ENCODE results near the genes LRRC37B, C17orf75, ZNF207 and PSMD11.

GRCh38 chr17:31508563-31509356, 117.3 kb downstream of the RAB11FIP4 start:
- PRO-cap, result no peak

DNA sequence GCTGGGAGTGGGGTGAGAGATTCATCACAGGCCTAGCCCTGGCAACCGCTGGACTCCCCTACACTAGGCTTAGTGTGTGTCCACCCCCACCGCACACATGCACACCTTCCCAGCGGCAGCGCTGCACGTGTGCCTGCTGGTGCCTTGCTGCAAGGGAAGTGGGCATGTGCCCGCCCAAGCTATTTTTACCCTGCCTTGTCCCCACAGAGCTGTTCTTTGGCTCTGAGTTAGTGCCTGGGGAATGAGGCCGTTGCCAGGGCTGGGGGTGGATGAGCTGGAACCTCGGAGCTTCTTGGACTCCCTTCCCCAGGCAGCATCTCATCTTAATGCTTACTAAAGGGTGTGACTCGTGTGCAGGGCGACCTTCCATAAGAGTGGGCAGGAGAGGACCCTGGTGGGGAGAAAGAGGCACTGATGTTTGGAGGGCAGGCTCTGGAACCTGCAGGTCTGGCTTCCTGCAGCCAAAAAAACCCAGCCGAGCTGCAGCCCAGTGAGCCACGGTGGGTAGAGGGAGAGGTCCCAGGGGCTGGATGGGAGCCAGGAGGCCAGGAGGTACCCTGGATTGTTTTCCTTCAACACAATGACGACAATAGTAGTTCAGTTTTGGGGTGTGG, 118.9 kb downstream of the RAB11FIP4 start:
- PRO-cap, result no peak

DNA sequence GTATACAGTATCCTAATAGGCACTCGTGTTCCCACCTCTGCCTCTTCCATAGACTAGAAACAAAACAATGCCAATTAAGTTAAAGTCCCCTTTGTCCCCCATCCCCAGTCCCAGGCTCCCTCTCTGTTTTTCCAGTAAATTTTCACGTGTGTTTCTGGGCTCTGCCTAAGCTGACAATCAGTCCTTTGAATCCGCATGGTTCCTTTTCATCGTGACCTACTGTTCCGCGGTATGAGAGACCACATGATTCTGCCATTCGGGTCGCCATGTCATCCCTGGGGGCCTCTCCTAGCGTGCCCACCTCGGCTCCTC, 157.5 kb downstream of the RAB11FIP4 start:
- PRO-cap, result no peak

DNA sequence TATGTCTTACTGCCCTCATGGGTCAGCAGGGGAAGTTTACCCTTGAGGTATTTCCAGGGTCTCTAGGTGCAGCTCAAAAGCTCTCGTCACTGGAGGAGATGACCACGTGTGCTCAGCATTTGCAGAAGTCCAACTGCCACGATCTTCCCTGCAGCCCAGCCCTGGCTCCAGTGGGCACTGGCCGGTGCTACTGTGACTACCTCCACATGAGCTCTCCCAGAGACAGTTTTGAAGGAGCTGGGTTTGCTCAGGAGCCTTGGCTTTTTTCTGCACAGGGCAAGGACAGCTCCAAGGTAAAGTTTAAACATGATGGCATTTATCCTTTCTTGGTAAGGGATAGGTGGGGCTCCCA, 186.1 kb downstream of the RAB11FIP4 start:
- PRO-cap, result no peak

DNA sequence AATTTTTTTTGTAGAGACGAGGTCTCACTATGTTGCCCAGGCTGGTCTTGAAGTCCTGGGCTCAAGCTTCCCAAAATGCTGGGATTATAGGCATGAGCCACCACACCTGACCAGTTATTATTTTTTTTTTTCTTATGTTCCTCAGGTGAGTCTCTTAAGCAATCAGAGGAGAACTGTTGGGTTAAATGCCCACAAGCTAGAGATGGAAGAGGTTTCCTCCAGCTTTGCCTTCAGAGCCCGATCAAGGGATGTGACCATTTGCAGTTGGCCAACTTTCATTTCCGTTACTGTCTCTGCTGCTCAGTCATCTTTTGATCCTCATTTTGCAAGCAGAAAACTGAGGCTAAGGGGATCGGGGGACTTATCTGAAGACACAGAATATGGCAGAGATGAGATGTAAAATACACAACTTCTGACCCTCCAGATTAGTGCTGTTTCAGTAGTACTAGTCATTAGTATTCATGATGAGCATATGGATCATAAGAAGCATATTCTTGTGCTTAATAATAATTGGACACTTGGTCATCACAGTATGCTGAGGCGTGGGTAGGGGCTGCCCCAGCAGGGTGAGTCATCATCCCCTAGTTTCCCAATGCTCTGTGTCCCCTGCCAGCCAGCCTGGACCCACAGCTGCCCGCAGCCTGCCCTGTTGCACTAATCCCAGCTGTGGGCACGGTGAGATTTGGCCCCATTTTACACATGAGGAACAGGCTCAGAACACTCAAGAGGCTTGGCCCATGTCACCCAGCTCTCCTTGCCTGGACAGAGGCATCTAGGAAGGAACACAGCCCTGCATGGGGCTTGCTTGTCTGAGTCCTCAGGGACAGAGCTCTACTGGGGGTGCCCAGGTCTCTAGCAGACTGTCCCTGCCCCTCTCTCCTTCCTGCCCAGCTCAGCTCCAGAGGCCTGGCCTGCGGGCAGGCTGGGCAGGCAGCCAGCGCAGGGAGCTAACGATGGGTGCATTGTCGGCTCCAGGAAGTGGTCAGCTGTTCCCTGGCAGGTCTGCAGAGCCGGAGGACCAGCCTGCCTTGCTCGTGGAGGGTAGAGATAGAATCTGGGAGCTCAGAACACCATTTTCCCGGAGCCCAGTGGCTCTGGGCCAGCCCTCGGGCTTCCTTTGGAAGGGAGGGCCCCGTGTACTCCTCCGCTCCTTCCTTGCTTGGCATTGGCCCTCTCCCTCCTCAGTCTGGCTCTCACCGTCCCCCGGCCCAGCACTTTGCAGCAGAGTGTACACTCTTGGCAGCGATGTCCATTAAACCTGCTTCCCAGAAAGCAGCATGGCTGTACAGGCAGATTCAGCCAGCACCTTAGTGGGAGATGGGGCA, 189.2 kb downstream of the RAB11FIP4 start:
- PRO-cap, result unidirectional peak, plus-strand start at position 700 of the sequence; bidirectional peak, plus-strand start at position 989 of the sequence, minus-strand start at position 864 of the sequence

GRCh38 chr17:31887992-31888642, 13.4 kb downstream of the UTP6 start:
- PRO-cap, result no peak

DNA sequence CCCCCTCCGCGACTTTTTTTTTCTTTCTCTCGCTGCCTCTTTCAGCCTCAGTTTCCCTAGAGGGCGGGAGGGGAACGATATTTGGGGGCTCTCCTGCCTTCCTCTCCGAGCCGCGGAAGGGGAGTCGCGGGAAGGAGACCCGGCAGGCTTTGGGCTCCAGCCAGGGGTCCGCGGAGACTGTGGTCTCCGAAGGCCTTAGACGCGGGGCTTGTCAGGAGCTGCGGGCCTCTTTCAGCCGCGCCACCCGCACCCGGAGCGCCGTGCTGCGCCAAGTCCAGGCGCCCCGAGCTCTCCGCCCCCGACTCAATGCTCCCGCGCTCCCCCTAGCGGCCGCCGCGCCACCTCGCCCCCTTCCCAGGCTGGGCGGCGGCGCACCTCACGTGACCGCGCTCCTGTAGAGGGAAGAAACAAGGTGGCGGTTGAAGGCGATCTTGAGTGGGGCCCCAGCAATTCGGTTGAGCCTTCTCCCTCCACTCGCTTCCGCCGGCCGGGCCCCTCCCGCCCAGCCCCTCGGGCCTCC, at the start of gene LRRC37B:
TSS of gene LRRC37B (plus strand) at position 383 of the 520 bp plus-strand sequence.
- PRO-cap, result bidirectional peak, plus-strand start at position 426 of the sequence, minus-strand start at position 262 of the sequence

GRCh38 chr17:32341542-32342533, at the start of gene C17orf75:
Gene C17orf75 (minus strand): TSS chr17:32342173.
- PRO-cap, result bidirectional peak, plus-strand start at chr17:32342028, minus-strand start at chr17:32342206

DNA sequence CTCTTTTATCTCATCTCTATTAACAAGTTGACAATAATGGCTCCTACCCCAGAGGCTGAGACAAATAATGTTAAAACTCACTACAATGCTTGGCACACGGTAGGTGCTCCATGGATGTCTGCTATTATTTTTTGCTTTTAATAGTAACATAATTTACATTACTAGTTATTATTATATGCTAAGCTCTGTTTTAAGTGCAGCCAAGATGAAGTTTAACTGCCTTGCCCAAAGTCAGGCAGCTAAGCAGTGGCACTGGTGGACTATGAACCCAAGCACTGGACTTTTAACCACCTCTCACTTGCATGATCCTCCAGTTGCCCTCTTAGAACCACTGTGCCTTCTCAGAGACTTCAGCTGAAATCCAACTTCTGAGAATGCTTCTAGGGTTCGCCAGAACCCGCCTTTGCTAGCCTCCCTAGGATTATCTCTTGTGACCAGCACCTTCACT, 1.5 kb upstream of the ZNF207 start:
- PRO-cap, result no peak

DNA sequence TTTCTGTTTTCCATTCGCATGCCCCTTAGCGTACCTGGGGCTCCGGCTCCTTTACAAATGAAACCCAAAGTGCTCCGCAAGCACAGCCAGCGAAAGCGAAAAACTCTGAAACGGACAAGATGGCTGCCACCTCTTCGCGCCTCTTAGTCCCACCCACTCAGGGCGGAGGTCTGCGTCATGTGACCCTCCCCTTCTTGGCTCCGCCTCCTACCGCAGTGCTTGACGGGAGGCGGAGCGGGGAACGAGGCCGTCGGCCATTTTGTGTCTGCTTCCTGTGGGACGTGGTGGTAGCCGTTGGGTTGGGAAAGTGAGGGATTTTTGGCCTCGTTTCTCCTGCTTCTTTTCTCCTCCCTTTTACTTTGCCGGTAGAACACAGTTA, at the start of gene ZNF207:
TSS of gene ZNF207 (plus strand) at position 250 of the 379 bp plus-strand sequence.
- PRO-cap, result bidirectional peak, plus-strand start at position 222 of the sequence, minus-strand start at position 107 of the sequence

- PRO-cap, result bidirectional peak, plus-strand start at chr17:32350908, minus-strand start at chr17:32350907
These were observed 577 bp downstream of the ZNF207 start for GRCh38 chr17:32350287-32351180.

DNA sequence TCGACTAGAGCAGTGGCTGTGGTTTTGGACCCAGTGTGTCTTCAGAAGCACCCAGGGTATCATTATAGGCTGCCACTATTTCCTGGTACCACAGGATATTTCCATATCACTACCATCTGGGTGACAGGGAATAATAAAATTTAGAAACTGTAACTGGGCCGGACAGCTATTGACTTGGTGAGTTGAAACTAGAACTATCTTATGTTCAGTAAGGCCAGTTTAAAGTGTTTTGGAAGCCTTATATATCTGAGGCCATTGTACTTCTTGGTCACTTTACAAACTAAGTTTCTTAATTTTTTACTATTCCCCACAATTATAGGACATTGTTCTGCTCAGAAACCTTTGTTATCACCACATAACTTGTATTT, 33.9 kb downstream of the ZNF207 start:
- PRO-cap, result no peak

DNA sequence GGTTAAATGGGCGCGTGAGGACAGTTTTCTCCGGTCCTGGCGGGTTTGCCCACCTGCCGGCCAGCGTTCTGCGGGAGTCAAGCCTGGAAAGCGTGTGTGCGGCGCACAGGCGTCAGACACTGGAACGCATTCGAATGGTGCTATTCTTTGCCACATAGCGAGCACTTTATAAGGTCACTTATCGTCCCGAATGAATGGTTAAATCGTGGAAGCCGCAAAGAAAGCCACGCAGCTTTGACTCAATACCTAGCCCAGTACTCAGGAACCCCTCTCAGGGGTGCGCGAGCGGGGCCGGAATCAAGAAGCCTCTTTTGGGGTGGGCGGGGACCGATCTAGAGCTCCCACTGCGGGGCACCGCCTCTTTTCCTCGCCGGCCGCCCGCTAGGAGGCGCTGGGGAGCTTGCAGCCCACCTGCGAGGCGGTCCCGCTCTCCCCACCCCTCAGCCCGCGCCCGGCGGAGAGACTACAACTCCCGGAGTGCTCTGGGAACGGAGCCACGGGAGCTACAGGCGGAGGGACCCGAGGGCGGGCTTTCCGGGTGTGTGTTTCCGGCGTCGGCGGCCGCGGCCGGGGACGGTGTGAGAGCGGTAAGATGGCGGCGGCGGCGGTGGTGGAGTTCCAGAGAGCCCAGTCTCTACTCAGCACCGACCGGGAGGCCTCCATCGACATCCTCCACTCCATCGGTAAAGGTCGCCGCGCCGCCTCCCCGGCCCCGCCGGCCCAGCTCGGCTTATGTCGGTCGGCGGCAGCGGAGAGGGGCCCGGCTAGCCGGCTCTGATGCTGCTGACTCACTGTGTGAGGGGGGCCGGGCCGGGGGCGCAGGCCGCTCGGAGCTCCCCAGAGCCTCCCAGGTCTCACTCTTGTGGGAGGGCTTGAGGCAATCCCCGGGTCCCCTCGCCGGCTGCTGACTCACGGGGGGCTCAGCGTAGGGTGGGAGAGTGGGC, at the start of gene PSMD11:
TSS of gene PSMD11 (plus strand) at position 579 of the 944 bp plus-strand sequence.
- PRO-cap, result bidirectional peak, plus-strand start at position 554 of the sequence, minus-strand start at position 446 of the sequence

GRCh38 chr17:32461576-32462290, 17.4 kb downstream of the PSMD11 start:
- PRO-cap, result no peak

- PRO-cap, result no peak
These were observed 5.1 kb upstream of the CDK5R1 start for GRCh38 chr17:32481486-32482386.

- PRO-cap, result no peak
These were observed 9.1 kb downstream of the CDK5R1 start for GRCh38 chr17:32495962-32496212.

DNA sequence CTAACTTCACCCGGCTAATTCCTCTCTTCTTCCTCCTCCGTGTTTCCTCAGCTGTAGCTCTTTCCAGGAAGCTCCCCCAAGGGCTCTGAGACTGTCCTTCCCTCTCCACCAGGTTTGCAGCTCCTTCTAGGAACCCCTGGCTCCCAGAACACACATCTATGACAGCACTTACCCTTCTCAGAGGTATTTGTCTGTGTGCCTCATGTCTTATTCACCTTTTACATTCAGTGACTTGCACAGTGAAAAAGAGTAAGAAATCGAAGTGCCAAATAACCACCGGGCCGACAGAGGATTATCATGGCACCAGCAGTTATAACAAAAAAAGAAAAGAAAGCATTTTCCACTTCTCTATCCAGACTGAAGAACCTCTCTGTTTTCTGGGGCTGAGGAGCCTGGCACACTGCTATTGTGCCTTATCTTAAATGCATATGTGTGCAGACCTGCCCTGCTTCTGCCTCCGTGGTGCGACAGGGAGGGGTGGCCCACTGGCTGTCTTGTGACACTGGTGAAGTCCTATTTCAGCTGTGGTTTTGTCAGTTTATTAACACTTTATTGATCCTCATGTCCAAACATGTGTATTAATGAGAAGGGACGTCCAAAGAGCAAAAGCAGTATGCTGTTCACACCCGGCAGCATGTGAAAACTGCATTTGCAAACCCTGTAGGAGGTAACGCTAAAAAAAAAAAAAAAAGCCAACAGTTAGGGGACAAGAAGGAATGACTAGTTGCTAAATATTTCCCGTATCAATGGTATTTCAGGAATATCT, 55.3 kb downstream of the CDK5R1 start:
- PRO-cap, result no peak

DNA sequence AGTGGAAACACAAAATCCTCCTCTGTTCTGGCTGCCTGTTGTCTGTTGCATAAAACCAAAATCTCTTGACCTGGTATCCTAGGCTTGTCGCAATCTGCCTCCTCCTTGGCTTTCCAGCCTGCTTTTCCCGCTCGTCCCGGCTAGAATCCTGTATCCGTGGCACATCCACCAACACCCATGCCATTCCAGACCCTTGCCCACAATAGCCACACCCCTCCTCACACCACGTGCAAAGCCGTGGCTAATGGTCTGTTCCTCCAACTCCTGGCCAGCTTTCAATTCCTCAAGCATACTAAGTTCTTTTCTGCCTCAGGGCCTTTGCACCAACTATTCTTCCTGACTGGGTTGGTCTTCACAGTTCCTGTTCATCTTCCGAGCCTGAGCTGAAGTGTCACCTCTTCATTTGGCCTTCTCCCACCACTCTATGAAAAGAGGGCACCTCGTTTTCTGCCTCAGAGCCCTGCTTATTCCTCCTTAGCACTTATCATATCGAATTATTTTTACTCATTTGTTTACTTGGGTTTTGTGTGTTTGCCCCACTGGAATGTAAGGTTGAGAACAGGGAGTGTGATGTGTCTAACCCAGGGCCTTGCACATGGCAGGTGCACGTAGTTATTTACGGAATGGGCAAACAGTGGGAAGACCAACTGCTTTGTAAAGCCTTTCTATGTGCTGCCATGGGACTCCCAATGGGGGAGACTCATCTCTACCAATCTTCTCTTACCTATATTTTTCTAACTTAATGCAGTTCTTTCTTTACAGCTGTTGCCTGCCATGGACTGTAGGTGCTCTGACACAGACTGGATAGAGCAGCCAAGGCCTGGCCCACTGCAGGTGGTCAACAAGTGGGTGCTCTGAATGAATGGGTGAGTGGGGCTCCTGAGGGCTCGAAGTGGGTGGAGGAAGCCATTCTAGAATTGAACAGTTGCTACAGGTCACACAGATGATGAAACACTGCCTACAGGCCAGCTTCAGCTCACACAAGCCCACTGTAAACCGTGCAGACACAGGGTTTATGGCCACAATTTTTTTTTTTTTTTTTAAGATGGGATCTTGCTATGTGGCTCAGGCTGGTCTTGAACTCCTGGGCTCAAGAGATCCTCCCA, 69.1 kb downstream of the CDK5R1 start:
- PRO-cap, result no peak

DNA sequence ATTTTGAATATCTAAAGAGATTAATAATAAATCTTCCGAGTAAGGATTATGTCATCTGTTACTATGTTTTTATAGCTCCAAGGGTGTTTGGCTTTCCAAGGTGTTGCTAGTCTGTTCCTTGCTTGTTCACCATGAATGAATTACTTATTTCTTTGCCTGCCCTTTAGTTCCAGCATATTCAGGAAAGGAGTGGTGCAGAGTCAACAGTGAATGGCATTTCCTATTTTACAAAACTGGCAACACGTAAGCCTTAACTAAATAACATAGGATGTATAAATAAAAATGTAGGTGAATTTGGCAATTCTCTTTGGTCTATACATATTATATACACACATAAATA, 70.3 kb downstream of the MYO1D start:
- PRO-cap, result no peak

DNA sequence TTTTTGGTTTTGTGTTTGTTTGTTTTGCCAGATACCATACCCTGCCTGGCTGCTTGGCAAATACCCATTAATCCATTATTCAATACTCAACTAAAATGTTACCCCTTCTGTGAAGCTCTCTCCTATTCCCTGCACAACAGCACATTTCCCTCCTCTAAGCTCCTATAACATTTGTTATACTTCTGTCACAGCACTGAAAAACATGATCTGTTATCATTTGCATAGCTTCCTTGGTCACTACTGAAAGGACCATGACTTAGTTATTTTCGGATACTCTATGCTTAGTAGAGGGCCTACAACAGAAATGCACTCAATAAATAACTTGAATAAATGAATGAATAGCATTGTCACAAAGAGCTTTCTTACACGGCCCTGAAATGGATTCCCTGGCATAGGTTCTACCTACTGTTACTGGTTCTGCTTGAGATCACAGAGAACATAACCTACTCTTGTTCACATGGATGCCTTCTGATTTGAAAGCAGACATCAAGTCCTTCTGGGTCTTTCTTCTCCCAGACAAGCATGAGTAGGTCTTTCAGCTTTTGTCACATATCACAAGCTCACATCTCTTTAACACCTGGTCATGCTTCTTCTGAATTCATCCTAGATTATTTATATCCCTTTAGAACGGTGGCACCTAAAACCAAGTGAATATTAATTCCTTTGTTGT, 41.6 kb downstream of the MYO1D start:
- PRO-cap, result no peak

Measured in left lung (tissue), 1 donor.